Mesenteric fat pad (tissue), 1 donor: ENCODE results near the genes SPATA3 and CHRND.

DNA sequence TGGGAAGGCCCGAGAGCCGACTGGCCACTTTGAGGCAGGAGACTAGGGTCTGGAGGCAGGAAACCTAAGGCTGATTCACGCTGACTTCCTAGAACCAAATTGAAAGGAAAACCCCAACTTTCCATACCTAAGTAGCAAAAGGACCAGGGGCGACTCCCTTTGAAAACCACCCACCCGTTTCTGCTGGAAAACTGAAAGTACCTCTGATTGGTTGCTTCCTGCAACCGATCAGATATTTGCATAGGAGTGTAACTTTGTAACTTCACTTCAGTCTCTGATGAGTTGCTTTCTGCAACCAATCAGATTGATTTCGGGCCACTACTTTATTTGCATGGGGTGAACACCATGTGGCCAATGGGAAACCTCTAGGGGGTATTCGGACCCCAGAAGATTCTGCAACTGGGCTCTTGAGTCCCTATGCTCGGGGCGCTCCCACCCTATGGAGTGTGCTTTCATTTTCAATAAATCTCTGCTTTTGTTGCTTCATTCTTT is 26.7 kb upstream of the SPATA3 start:
- PRO-cap: no peak

- PRO-cap: no peak
Observed at GRCh38 chr2:230995873-230996290, at the start of gene SPATA3. Gene SPATA3 (plus strand): TSS chr2:230996121.

DNA sequence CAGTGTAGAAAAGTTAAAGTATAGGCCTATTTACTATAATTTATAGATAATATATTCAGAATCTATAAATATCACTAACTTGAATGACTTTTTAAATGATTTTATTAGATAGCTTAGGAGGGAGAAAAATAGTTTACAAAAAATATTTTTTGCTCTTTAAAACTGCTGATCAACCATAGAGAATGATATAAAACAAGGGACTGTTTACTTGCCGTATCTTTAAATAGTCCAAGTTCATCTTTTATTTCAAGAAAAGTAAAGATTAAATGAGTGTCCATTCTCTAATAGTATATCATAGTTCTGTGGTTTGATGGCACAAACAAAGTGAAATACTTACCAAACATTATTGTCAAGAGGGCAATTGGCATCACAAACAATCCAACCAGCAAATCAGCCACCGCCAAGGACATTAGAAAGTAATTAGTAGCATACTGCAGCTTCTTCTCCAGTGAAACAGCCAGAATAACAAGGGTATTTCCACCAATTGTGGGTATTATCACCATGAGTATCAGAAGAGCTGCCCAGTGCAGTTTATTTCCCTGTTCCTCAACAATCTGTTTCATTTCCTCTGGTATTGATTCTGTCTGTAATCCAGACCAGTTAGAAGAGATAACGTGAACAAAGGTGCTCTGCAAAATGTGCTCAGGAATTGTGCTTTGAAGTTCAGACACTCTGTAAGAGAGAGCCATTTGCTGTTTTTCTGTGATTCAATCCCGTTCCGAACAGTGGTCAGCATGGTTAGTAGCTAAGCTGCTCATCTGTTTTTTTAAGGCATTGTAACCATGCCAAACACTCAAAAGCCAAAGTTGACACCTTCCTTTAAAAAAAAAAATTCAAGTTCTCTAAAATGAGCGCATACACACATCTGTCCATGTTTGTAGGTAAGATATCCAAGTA is 1.5 kb downstream of the HTR2B start:
- PRO-cap: no peak

DNA sequence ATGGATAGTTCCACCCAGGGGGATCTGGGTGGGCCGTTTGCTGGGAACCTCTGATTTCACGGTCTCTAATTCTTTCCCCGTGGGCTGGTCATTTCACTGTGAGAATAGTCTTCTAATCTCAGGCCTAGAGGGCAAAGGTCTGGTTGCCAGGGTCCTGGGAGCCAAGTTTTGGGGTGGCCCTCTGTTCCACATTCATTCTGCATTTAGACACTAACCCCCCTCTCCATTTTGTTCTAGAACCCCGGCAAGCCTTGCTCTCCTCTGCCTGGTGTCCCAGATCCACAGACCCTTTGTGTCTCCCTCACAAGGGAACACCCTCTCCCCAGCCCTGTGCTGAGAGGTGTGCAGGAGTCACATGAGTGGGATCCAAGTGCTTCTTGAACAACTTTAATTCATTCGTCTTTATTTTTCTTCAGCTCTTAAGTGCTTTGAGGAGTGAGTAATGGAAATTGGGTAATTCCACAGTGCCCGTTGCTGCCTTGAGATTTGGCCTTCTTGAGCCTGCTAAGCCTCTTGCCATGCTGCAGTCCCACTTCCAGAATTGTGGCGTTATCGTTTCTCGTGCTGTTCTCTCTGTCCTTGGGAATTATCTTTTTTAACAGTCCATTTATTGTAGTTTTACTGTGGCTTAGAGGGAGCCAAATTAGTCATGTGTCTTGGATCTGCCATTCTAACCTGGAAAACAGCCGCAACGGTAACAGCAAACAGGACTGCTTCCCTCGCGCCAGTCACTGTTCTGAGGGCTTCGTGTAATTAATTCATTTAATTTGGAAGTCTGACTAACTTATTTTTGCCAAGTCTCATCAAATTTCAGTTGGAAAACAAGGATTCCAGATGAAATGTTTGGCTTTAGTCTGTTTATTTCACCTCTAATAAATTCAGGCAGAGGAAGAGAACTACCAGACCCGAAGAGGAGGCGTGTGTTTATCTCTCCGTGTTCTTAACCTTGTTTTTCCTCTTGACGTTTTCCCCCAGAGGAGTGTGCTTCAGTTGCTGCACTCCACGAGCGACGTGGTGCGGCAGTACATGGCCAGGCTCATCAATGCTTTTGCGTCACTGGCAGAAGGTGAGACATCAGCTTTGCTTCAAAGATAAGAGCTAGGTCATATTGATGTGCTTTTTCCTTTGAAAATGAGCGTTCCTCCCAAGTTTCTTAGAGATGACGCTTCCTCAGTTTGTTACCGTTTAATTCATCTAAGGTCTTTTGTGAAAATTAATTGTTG is 72.0 kb downstream of the ARMC9 start:
- PRO-cap: no peak

- PRO-cap: no peak
Observed at GRCh38 chr2:231355561-231356384, 39.7 kb upstream of the B3GNT7 start.

GRCh38 chr2:231407449-231408224 is 12.1 kb downstream of the B3GNT7 start:
- PRO-cap: no peak

DNA sequence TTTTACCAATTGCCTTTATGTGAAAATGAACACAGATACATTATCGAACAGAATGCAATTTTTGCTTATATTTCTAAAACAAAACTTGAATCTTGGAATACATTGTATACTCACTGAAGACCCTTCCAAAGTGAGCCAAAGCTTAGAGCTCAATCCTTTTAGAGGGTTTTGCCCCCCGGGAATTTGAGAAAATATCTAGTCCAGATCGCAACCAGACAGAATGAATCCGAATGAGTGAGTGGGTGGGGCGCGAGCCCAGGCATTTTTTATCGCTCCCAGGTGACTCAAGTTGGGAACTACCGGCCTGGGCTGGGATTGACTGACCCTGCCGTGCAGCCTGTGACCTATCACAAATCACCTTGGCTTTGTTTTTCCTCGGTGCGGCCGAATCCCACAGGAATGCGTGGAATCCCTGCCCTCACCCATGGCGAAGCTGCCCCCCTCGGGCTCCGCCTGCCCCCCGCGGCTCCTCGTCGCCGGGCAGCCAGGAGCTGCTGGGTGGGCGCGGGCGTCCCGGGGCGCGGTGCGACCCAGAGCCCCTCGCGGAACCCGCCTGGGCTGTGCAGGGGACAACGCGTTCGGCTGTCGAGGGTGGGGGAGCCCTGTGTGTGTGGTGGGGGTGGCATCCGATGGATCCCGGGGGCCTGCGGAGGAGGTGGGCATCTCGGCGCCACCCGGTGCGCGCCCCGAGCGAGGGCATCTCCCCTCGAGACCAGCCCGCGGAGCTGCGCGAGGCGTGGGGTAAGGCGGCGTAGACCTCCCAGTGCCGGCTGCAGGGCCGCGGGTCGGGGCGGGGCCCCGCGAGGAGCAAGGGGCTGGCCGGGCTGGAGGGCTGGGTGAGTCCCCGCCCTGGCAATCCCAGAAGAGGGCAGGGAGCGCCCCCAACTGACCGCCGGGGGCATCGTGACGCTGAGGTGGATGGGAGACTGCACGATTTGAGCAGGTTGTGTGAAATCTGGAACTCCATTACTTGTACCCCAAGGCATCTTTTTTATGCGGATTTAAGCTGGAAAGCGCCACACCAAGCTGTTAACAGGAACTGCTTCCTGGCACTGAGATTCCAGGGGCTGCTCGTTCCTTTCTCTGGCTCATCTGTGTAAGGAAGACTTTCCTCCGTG is 16.5 kb downstream of the B3GNT7 start:
- PRO-cap: no peak

DNA sequence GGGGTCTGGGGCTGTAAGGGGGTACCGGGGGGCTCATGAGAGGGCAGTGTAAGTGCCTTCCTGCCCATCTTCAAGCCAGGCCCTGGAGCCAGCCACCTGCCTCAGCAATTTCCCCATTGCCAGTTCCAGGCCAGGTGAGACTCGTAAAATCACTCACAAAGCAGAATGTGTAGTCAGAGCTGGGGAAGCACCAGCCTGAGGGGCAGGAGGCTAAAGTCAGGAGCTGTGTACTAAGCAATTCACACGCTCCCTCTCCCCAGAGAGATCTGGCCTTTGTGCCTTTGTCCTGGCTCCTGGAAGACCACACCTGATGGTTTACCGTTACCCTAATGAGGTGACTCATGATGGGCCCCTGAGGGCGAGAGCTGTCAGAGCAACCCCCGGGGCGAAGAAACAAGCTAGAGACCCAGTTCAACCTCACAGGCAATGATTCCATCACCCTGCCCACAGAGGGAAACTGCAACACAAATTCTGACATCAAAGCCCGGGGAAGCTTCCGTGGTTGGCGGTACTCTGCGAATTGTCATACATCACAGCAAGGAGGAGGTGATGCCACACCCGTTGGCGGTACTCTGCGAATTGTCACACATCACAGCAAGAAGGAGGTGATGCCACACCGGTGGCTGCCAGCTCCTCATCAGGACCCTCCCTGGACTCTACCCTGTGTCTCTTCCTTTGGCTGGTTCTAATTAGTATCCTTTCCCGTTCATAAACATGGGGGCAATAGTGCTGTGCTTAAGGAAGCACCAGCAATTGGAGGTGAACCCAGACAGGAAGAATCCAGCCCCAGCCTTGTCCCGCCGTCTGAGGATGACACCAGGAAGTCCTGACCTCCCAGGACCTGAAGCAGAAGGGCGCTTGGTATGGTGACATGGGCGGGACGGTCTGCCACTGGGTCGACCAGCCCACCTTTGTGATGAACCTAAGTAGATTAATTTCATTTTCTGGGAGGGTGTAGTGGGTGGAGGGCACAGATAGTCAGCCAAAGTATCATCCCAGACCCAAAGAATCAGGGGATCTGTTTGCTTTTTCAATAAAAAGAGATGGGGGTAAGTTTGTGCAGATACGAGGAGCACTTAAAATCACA is 30.5 kb downstream of the B3GNT7 start:
- PRO-cap: no peak

DNA sequence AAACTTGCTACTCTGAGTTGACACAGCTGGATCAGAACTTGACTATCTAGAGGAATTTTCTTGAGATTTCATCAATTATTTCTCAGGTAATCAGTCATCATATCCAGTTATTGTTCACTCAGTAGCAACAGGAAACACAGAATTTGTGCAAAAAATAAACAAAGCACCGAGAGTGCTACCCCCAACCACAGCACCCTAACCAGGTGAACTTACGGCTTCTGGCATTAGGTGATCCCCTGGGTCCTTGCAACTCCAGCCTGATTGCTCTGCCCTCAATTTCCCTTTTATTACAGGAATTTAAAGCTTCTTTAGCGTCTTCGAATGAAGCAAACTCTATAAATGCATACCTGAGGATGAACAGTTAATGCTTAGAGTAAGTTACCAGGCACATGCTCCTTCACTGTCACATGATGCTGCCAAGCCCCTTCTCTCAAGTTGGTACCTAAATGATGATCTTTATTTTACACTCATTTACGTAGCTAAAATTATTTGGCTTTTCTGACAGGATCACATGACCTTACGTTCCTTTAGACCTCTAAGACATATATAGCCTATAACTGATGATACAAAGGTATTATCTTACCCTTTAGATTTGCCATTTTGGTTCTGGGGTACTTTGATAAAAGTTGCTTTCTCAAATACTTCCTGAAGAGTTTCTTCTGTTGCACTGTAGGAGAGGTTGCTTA is 7.7 kb downstream of the NCL start:
- PRO-cap: no peak

DNA sequence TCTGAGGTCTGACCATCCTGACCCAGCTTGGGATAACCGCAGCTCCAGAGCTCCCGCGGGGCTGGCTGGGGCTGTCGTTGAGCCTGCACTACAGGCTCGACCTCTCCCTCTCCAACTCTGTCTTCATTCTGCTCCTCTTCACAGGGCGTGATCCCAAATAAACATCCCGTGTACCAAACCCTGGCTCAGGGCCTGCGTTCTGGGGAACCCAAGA is 8.3 kb downstream of the TEX44 start:
- PRO-cap: no peak

- PRO-cap: no peak
Observed at GRCh38 chr2:231612756-231612945, 20.0 kb downstream of the TEX44 start.

- PRO-cap: no peak
Observed at GRCh38 chr2:231627558-231628482, 35.2 kb downstream of the TEX44 start.

DNA sequence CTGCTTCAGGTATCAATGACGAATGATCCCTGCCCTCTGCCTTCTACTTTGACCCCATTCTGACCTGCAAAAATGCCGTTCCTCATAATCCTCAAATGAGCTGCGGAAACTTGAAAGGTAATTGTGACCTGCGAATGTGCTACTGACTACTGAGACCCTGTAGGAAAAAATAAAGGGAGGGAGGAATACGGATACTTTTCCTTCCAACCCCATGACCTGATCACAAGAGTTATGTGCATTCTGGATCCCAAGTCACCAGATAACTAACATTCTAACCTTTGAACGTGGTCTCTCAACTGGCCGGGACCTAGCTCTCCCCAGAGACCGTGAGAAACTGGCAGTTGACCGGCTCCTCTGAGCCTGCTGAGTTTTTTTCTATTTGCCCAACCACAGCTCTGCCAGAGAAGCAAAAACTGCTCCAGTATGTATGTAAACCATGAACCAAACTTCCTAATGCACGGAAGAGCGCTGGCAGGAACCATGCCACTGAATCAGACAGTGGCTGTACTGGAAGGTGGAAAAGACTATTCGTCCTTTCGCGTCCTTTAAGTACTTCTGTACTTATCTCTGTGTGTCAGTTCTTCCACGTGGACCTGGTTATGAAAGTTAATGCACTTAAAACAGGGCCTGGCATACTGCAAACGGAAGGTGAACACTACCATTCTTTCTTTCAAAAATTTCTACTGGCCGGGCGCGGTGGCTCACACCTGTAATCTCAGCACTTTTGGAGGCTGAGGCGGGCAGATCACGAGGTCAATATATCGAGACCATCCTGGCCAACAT is 47.4 kb upstream of the PTMA start:
- PRO-cap: no peak

GRCh38 chr2:231671610-231672167 is 36.6 kb upstream of the PTMA start:
- PRO-cap: no peak

GRCh38 chr2:231713481-231714509 is 5.5 kb downstream of the PTMA start:
- PRO-cap: no peak

DNA sequence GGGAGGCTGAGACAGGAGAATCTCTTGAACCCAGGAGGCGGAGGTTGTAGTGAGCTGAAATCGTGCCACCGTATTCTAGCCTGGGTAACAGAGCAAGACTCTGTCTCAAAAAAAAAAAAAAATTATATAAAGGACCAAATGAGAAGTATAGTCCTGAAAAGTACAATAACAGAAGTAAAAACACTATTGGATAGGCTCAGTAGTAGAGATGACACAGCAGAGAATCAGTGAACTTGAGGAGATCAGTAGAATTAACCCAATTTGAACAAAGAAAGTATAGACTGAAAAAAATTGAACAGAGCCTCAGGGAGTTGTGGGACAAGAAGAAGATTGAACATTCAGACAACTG is 172.3 kb downstream of the DIS3L2 start:
- PRO-cap: no peak

DNA sequence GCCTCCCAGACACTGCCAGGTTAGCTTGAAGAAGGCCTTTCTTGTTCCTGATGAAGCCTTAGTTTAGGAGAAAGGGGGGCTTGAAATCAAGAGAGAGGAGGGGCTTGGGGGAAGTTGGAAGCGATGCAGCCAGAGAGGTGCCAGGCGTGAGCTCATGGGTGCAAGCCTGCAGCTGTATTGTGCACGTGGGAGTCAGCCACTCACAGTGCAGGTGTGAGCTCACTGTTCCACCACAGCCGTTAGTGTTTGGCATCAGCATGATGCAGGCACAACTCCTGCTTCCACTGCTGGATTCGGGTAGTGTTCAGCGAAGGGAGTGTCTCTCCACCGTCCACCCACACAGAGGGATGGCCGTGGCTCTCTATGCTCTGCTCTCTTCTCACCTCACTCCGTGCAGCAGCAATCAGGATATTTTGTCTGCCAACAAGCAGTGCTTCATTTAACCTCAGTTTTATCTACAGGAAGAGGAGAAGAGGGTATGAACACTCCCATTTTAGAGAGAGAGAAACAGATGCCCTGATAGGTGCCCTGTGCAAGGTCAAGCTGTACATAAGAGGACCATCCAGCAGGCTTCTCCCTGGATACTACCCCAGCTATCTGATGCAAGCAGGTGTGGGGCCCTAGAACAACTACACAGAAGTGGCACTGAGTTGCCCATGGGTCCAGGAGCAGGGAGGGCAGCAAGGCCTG is 68.3 kb upstream of the ALPP start:
- PRO-cap: no peak

DNA sequence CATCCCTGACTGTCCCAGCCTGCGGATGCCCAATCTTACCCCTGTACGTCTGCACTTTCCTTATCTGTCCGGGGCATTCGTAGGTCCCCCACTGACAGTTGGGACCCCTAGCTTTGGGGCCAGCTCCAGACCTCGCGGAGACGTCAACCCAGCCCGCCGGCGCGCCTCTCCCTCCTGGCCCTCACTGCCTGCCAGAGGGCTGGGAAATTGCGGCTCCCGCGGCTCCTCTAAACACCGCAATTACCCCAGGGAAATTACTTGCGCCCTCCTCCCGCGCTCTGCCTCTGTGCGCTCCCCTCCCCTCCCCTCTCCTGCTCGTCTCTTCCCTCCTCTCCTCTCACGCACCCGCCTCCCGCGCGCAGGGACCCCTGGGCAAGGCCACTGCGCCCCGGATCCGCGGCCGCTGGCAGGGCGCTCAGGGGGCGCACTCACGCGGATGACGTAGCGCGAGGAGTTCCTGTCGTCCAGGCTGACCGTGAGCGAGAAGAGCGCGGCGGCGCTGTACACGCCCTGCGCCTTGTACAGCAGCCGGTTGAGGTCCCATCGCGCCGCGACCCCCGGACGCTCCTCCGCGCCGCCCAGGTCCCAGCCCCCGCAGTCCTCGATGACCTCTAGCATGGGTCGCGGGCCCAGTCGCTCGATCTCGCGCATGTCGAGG is 2.1 kb downstream of the ECEL1 start:
- PRO-cap: no peak

DNA sequence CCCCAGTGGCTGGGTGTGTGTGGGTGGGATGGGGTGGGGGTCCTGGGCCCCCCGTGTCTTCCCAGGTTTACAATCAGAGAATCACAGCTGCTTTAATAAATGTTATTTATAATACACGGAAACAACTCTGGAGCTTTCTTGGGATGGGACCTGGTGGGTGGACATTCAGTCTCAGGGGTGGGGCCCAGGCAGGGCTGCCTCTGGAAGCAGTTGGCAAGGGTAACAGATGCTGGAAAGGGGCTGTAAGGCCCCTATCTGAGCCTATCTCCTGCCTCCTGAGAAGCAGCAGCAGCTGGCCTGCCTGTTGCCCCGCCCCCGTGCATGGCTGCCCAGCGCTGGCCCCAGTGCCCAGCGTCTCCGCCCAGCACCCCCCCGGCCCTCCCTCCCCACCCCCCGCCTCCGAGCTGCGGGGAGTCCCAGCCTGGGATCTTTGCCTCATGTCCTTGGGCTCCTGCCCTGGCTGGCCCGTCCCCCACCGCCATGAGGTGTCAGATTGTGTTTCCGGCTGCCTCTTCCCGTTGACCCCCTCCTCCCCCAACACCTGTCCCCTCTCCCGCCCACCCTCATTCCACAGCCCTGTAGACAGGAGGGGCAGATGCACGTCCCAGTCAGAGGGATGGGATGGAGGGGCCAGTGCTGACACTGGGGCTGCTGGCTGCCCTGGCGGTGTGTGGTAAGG is at the start of gene CHRND:
TSS of gene CHRND (plus strand) at position 566 of the 679 bp plus-strand sequence.
- PRO-cap: no peak

DNA sequence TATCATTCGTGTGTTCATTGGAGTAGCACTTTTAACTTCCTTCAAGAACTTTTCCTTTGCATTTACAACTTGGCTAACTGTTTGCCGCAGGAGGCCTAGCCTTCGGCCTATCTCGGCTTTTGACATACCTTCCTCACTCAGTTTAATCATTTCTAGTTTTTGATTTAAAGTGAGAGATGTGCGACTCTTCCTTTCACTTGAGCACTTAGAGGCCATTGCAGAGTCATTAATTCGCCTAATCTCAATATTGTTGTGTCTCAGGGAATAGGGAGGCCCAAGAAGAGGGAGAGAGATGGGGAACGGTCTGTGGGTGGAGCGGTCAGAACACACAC is 724 bp downstream of the TIGD1 start:
- PRO-cap: no peak